ENCODE data around the genes PFKM, H1-7 and PRKAG1.

- PRO-cap: no peak
- RAMPAGE, long total RNA, 2 experiments: no peak in any of the 2 experiments
Measured at GRCh38 chr12:47362046-47362605, 282.4 kb upstream of the AMIGO2 start.

GRCh38 chr12:47378058-47378598 lies 298.4 kb upstream of the AMIGO2 start:
- PRO-cap: no peak
- RAMPAGE, long total RNA, 2 experiments: no peak in any of the 2 experiments

GRCh38 chr12:47383900-47384311 lies 304.1 kb upstream of the AMIGO2 start:
- PRO-cap: no peak
- RAMPAGE, long total RNA, 2 experiments: no peak in any of the 2 experiments

GRCh38 chr12:47759708-47760063 lies 1.0 kb upstream of the RAPGEF3 start:
- PRO-cap: no peak
- RAMPAGE, long total RNA, 2 experiments: no peak in any of the 2 experiments

- PRO-cap: no peak
- RAMPAGE, long total RNA, 2 experiments: no peak in any of the 2 experiments
Measured at GRCh38 chr12:47794373-47795176, 21.5 kb downstream of the SLC48A1 start.

- PRO-cap: no peak
- RAMPAGE, long total RNA, 2 experiments: no peak in any of the 2 experiments
Measured at GRCh38 chr12:47870073-47870814, 34.5 kb downstream of the VDR start.

DNA sequence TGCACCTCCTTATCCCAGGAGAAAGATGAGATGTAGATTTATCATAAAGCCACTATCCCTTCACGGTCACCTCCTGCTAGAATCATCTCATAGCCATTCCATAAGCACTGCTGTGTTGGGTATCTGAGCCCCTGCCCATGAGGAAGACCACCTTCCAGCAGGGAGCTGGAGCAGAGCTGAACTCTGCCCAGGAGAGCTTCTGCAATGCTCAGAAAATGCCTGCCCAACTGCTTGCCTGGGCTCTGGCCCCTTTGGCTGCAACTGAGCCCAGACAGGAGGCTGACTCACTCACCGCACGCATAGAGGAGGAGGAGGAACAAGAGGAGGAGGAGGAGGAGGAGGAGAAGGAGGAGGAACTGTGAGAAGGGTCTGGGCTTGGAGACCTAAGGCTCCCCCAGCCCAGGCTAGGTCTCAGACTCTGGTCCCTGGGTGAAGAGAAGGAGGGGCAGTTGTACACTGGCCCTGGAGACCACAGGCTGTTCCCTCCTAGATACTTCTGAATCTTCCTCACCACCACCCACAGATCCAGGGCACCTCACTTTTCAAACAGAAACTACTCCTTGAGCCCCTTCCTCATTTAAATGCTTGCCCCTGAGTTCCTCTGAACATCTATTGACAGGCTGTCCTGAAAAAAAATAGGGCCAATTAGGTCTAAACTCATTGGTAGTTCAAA lies 875 bp downstream of the VDR start:
- PRO-cap: bidirectional peak, plus-strand start at position 361 of the sequence, minus-strand start at position 263 of the sequence
- RAMPAGE, long total RNA, 2 experiments: no peak in any of the 2 experiments

DNA sequence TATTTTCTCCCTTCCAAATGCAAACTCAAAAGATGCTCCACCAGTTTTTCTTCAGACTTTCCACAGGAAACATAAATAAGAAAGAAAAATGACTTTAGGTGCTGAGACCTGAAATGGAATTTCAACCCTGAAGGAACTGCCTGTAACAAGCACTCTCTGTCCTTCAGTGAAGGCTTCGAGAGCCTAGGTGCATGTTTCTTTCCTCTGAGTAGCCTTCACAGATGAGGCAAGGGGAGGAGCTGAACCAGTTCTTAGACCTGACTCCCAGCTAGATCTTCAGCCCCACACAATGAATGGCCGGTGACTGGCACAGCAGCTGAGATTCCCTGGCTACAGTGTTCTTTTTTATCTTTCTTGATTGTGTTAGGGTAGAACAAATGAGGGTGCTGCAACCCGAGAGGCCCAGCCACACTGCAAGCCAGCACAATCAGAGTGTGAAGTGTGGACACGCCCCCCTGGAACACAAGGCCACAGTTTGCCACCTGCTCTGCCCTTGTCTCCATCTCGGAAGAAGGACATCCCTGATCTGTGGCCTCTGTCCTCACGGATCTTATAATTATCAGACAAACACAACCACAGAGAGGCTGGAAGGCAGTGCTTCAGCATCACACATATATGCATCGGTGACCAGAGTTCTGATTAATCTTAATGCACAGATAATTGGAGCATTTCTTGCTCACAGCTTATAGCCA lies 19.1 kb upstream of the COL2A1 start:
- PRO-cap: no peak
- RAMPAGE, long total RNA, 2 experiments: no peak in any of the 2 experiments

DNA sequence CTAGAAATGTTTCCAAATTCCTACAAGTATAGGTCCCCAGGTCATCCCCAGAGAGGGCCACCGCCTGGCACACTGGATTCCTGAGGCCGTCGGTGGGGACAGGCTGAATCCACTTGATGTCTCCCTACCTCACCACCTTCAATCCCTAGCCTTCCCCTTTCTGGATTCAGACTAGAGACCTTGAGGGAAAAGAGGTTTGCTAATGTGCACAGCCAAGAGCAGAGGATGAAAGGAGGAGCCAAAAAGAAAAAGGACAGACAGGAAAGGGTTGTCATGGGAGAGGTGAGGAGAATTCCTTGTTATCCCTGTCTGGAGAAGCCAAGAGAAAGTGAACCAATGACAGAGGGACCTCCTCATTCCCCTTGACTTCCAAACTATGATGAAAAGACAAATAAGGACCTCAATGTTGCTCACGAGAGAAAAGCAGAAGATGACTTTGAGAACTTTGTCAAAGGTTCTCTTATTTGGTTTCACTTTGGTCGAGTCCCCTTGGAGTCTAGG lies 33.6 kb upstream of the COL2A1 start:
- PRO-cap: no peak
- RAMPAGE, long total RNA, 2 experiments: no peak in any of the 2 experiments

DNA sequence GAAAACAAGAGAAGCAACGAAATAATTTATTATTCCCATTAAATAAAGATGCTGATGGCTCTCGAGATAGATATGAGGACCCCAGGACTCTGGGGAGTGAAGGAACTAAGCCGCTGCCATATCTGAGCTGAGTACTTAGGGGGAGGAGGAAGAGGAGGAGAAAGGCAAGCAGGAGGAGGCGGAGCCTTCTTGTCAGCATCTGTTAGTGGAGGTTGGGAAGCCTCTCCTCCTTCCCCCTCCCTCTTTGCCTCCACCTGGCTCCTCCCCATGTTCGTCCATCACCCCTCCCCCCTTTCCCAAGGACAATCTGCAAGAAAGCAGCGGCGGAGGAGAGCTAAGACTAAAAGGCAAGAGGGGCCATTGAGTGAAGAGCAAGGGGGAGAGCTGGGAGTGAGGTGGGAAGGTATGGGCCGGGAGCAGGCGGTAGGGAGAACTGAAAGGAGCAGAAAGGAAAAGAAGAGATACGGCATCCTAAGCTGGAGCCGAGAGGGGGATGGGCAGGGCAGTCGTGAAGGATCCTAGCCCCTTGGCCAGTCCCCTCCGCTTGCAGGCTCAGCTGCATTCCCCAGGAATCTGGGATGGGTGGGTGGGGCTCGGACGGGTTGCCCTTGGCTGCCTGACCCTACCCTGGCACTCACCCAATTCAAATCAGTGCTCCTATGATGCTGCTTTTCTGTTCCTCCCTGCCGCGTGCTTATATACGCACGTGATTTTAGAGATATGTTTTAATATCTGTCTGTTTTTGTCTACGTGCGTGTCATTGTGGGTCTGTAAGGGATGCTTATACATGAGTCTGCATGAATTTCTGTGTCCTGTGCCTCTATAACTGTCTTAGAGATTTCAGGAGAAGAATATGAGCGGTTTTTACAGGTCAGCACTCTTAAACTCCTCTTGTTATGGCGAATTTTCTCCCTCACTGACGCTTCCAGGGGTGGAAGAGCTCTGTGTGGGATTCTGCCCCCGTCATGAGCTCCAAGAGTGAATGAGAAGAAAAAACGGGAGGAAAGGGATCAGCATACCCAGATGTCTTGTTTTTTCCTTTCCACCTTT lies at the start of gene PFKM:
PFKM (plus strand) TSS at position 305 of the 1,050 bp plus-strand sequence.
- PRO-cap: bidirectional peak, plus-strand start at position 305 of the sequence, minus-strand start at position 133 of the sequence
- RAMPAGE, long total RNA, 2 experiments: start-site peak on the plus strand in 1 of 2 experiments, centred at position 308 of the sequence, 64 reads per replicate

GRCh38 chr12:48328813-48328980 lies at the start of gene H1-7:
H1-7 (plus strand) TSS chr12:48328980.
- PRO-cap: no peak
- RAMPAGE, long total RNA, 2 experiments: no peak in any of the 2 experiments

DNA sequence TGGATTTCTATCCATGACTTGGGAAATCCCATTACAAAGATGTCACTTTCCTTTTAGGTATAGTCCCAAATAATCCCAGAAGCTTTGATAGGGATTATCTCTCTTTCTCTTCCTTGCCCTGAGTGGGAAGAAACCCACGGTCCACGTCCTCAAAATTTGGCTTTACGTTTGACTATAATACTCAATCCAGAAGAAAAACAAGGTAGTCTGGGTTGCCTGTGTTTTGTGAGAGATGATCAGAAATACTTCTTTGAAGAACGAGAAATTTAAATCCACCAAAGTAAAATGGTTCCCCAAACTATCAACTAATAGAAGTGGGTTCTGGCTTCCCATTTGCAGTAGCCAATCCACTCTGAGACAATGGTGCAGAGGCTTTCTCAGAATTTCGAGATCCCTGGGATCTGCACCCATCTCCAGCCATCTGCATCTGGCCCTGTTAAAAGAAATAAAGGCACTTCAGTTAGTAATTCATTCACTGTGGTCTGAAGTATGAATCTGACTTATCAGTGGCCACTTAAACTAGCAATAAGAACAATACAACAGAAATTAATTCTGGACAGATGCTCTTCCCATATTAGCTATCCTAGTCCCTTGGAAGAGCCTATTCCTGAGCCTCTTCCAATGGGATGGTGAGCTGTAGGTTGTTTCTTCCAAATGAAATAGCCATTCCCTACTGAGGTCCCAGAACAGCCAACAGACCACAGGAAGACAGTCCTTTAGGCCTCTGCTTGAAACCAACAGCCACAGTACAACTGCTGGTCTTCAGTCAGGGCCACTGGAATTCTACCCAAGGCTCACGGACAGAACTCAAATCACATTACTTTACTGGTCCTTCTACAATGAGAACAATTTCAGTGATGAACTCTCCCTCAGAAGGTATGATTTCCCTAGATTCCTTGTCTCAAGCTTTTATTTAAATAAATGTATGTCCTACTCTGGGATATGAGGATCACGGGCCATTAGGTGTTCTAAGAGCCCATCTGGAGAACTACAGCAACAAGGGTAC lies 28.0 kb downstream of the KANSL2 start:
- PRO-cap: no peak
- RAMPAGE, long total RNA, 2 experiments: start-site peak on the minus strand in 1 of 2 experiments, centred at position 762 of the sequence, 32 reads per replicate

DNA sequence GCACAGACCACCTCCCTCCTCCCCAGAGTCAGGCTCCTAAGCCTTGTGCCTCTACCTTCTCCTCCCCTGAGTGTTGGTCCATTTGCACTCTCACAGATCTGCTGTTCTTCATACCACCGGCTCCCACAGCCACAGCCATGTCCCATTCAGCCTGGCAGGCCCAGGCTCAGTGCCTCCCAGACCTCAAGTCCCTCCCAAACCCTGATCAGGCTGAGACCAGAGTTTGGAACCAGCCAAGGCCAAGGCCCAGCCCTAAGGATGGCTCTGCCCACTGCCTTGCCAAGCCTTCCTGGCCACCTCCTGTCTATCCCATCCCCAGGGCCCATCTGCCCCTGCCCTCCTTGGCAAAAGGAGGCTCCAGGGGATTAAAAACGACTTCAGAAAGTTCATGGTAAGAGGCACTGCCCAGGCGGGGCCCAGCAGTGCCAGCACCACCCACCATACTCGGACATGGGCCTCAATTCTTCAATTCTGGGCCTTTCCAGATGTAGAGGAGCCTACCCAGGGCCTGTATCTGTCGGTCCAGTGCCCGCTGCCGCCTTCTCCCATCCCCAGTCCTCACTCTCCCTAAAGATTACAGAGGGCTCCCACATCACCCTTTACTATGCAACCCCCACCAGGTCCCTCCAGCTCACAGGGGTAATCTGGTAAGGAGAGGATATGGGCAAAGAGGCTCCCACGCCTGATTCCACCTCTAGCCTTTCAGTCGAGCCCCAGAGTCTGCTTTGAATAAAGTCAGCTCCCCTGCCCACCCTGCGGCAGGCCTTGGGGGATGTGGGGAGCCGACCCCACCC lies 1.0 kb downstream of the ADCY6 start:
- PRO-cap: no peak
- RAMPAGE, long total RNA, 2 experiments: no peak in any of the 2 experiments

GRCh38 chr12:48810774-48811641 lies 7.3 kb upstream of the CACNB3 start:
- PRO-cap: no peak
- RAMPAGE, long total RNA, 2 experiments: no peak in any of the 2 experiments

- PRO-cap: unidirectional peak, plus-strand start at chr12:48814432; unidirectional peak, plus-strand start at chr12:48814496
- RAMPAGE, long total RNA, 2 experiments: no peak in any of the 2 experiments
Measured at GRCh38 chr12:48813971-48814612, 4.2 kb upstream of the CACNB3 start.

- PRO-cap: no peak
- RAMPAGE, long total RNA, 2 experiments: no peak in any of the 2 experiments
Measured at GRCh38 chr12:48828059-48829100, 10.1 kb downstream of the CACNB3 start.

DNA sequence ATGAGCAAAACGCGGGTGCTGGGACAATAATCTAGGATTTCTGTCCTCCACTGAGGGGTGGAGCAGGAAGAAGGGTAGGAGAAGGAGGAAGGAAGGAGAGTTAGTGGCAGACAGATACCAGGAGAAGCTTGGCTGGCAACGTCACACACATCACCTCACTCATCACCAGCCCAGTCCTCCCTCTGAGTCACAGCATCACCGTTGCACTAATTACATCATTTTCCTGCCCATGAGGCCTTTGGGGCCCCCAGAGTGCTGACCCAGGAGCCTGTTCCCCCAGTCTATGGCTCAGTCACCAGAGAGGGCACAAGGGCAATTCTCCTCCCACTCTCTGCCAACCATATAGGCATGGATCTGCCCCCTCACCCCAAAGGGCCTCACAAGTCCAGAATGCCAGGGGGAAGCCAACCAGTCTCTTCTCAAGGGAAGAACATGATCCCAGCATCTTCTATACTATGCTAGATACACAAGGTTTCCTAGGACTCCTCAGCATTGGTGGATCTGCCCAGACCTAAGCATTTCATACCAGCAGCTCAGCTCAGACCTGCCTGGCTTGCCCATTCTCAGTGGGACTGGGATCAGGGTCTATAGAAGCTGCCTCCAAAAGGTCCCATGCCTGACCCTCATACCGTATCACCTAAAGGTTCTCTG lies 4.5 kb downstream of the RND1 start:
- PRO-cap: no peak
- RAMPAGE, long total RNA, 2 experiments: no peak in any of the 2 experiments

GRCh38 chr12:48938549-48939378 lies 13.5 kb upstream of the FKBP11 start:
- PRO-cap: no peak
- RAMPAGE, long total RNA, 2 experiments: no peak in any of the 2 experiments

- PRO-cap: no peak
- RAMPAGE, long total RNA, 2 experiments: no peak in any of the 2 experiments
Measured at GRCh38 chr12:48979434-48980559, 1.7 kb downstream of the WNT1 start.

- PRO-cap: bidirectional peak, plus-strand start at chr12:49018851, minus-strand start at chr12:49018741
- RAMPAGE, long total RNA, 2 experiments: start-site peak on the minus strand in 2 of 2 experiments, at chr12:49018745-49018780 at its widest, 147 to 961 reads per replicate
Measured at GRCh38 chr12:49018340-49019098, at the start of gene PRKAG1. PRKAG1 (minus strand) TSS chr12:49018776.